Measurements from ENCODE around the genes HBD, HBG1, OR51B2, C11orf42, TPP1, OR6A2, OLFML1 and PPFIBP2.

- PRO-cap = no peak
These were observed 36.5 kb upstream of the RRM1 start for GRCh38 chr11:4058089-4058494.

DNA sequence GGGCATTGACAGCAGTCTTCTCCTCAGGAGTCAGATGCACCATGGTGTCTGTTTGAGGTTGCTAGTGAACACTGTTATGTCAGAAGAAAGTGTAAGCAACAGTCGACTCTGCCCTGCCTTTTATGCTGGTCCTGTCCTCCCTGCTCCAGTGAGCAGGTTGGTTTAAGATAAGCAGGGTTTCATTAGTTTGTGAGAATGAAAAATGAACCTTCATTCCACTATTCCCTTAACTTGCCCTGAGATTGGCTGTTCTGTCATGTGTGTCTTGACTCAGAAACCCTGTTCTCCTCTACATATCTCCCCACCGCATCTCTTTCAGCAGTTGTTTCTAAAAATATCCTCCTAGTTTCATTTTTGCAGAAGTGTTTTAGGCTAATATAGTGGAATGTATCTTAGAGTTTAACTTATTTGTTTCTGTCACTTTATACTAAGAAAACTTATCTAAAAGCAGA lies at the start of gene HBD:
HBD (minus strand) TSS at position 93 of the 452 bp plus-strand sequence.
- PRO-cap = no peak

DNA sequence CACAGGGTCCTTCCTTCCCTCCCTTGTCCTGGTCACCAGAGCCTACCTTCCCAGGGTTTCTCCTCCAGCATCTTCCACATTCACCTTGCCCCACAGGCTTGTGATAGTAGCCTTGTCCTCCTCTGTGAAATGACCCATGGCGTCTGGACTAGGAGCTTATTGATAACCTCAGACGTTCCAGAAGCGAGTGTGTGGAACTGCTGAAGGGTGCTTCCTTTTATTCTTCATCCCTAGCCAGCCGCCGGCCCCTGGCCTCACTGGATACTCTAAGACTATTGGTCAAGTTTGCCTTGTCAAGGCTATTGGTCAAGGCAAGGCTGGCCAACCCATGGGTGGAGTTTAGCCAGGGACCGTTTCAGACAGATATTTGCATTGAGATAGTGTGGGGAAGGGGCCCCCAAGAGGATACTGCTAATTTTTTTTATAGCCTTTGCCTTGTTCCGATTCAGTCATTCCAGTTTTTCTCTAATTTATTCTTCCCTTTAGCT lies at the start of gene HBG1:
HBG1 (minus strand) TSS at position 191 of the 488 bp plus-strand sequence.
- PRO-cap = no peak

DNA sequence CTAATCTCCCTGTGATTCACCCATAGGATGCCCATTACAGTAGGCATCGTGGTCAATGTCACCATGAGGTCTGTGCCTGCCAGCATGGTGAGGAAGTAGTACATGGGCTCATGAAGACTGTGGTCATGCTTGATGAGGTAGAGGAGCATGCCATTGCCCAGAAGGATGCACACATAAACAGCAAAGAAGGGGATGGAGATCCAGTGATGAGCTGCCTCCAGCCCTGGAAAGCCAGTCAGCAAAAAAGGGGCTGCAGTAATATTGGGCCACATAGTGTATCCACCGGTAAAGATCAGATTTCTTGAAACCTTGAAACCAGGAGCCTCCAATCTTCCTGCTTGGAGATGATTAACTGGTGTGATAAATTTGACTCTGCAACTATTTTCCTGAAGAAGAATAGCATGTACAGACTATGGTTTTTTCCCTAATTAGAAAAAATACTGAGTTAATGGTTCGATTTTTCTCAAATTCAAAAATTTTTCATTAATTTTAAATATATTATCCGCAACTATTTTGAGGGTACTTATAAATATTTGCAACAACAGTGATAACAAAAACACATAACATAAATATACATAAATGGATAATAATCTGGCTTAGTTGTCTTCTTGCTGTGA lies at the start of gene OR51B2:
OR51B2 (minus strand) TSS at position 272 of the 617 bp plus-strand sequence.
- PRO-cap = no peak

DNA sequence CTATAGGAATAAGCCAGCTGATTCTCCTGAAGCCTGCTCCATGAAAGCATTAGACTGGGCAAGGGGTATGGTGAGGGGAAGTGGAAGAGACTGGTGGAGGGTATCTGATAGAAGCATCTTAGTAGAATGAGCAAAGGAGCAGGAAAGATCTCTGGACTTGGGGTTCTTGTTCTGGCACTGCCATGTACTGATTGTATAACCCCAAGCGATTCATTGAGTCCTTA lies 169 bp downstream of the OR51I2 start:
- PRO-cap = no peak

- PRO-cap = no peak
These were observed 5.1 kb downstream of the TRIM5 start for GRCh38 chr11:5679730-5680257.

DNA sequence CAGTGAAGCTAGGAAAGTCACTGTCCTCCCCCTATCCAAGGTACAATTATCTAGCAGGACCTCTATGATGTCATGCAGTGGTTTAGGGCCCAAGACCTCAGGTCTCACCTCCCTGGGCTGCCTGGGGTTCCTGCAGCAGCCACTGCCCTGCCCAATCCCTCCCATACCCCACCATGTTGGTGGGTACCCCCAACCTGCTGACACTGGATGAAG lies at the start of gene C11orf42:
C11orf42 (plus strand) TSS at position 115 of the 213 bp plus-strand sequence.
- PRO-cap = no peak

- PRO-cap = bidirectional peak, plus-strand start at chr11:6230271, minus-strand start at chr11:6230160
These were observed 4.5 kb downstream of the FHIP1B start for GRCh38 chr11:6229776-6230435.

DNA sequence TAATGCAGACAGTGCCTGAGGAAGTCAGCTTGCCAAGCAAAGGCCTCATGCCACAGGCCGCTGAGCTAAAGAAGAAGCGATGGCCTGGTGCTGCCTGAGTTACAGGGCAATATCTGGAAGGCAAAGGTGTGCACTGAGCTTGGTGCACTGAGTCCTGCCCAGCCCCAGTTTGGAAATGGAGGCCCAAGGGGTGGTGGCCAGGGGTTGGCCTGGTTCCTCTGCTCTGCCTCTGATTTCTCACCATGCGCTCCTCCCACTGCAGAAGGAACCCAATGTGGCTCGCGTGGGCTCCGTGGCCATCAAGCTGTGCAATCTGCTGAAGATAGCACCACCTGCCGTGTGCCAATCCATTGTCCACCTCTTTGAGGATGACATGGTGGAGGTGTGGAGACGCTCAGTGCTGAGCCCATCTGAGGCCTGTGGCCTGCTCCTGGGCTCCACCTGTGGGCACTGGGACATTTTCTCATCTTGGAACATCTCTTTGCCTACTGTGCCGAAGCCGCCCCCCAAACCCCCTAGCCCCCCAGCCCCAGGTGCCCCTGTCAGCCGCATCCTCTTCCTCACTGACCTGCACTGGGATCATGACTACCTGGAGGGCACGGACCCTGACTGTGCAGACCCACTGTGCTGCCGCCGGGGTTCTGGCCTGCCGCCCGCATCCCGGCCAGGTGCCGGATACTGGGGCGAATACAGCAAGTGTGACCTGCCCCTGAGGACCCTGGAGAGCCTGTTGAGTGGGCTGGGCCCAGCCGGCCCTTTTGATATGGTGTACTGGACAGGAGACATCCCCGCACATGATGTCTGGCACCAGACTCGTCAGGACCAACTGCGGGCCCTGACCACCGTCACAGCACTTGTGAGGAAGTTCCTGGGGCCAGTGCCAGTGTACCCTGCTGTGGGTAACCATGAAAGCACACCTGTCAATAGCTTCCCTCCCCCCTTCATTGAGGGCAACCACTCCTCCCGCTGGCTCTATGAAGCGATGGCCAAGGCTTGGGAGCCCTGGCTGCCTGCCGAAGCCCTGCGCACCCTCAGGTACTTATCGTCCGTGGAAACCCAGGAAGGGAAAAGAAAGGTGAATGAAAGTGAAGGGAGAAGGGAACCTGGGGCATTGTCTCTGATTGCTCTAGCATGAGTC lies 1.2 kb downstream of the SMPD1 start:
- PRO-cap = no peak

DNA sequence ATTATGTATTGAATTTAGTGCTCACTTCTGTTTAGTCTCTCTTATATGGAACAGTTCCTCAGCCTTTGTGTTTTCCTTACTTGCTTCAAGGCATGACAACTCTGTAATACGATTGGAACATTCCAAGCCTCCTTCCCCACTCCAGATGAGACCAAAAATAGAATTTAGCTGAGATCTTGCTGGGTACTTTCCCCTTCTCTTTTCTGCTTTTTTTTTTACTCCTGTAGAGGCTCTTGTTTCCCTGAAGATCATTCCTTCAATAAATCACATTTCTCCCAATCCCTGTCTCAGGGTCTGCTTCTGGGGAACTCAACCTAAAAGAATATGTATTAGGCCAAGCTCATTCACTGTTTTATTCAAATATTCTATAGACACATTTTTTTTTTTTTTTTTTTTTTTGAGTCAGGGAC lies 18.3 kb downstream of the DNHD1 start:
- PRO-cap = no peak

DNA sequence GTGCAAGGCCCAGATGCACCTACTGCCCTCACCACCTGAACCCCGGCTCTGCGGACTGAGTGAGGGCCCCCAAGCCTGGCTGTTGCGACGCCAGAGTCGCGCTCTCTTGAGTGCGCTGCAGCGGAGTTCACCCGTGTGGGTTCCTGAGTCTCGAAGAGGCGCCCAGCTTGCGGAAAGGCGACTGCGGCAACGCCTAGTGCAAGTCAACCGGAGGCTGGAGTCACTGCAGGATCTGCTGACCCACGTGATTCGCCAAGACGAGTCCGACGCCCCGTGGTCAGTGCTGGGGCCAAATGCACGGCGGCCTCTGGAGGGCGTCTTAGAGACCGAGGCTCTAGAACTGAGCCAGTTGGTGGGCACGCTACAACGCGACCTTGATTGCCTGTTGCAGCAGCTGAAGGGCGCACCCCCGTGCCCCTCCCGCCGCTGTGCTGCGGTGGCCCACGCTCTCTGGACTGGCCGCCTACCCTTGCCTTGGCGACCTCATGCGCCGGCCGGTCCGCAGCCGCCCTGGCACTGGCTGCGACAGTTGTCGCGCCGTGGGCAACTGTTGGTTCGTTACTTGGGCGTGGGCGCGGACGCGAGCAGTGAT lies 32.7 kb downstream of the RRP8 start:
- PRO-cap = no peak

GRCh38 chr11:6619319-6619710 lies at the start of gene TPP1:
TSS of gene TPP1 (minus strand) at chr11:6619422.
- PRO-cap = bidirectional peak, plus-strand start at chr11:6619522, minus-strand start at chr11:6619422

- PRO-cap = no peak
These were observed at the start of gene OR6A2 for GRCh38 chr11:6799681-6800100. TSS of gene OR6A2 (minus strand) at chr11:6799689.

- PRO-cap = no peak
These were observed 5.2 kb downstream of the SYT9 start for GRCh38 chr11:7256755-7257467.

- PRO-cap = no peak
These were observed at the start of gene OLFML1 for GRCh38 chr11:7485051-7485975. TSS of gene OLFML1 (plus strand) at chr11:7485506.

- PRO-cap = unidirectional peak, minus-strand start at chr11:7513274; bidirectional peak, plus-strand start at chr11:7513294, minus-strand start at chr11:7513274
These were observed 1.2 kb upstream of the PPFIBP2 start for GRCh38 chr11:7512221-7513442.

DNA sequence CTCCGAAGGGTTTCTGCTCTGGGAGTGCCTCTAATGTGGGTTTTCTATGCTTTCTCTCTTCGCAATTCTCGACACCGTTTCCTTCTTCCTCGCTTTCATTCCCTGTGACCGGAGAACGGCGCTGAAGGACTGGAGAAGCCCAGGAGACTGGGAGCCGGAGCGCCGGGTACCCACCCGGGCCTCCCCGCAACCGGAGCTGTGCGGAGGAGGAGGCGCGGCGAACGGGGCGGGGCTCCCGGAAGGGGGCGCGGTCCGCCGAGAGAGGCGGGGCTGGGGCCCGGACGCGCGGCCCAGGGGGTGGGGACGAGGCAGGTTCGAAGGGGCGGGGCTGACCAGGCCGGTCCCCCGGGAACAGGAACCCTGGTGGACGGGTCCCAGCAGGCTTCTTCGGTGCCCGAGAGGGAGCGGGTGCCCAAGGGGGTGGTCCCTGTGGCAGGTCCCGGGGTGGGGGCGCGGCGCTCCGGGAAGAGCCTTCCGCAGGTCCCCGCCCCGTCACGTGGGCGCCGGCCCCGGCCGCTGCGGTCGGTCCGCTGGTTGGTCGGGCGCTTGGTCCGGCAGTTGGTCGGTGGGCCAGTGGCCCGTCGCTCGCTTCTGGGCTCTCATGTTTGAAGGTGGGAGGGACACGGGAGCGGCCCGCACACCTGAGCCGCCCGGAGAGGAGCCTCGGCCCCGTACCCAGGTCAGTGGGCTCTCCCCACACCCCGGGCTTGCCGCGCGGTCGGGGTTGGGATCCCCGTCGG lies at the start of gene PPFIBP2:
PPFIBP2 (plus strand) TSS at position 557 of the 740 bp plus-strand sequence.
- PRO-cap = bidirectional peak, plus-strand start at position 557 of the sequence, minus-strand start at position 200 of the sequence

GRCh38 chr11:7575681-7576735 lies 62.2 kb downstream of the PPFIBP2 start:
- PRO-cap = bidirectional peak, plus-strand start at chr11:7576003, minus-strand start at chr11:7575919; bidirectional peak, plus-strand start at chr11:7576357, minus-strand start at chr11:7576237

DNA sequence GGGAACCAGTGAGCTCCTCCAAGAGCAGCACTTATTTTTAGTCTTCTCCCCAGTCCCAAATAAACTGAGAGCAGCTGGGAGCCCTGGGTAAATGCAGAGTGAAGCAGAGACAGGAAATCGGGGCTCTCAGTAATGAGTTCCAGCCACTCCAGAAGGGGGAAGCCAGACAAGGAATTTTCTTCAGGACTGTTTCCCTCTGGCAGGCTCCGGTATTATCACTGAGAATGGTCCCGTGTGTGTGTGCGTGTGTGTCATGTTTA lies 63.1 kb downstream of the PPFIBP2 start:
- PRO-cap = no peak

- PRO-cap = no peak
These were observed 78.9 kb downstream of the PPFIBP2 start for GRCh38 chr11:7592598-7593281.